ENCODE measurements around a stretch of chr7.

DNA sequence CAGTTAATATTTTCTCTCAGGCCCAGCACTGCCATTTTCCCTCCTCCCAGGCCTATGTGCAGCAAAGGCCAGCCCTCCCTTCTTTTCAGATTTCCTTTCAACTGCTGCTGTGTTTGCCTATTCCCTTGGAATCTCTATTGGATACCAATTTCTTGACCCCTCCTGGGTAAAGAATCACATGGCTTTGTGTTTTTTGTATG lies 20.1 kb downstream of the MACC1 start:
- PRO-cap, 2 experiments = no peak in any of the 2 experiments

GRCh38 chr7:20329240-20329609 lies 1.5 kb upstream of the ITGB8 start:
- PRO-cap, 2 experiments = no peak in any of the 2 experiments

GRCh38 chr7:20340008-20340590 lies 9.4 kb downstream of the ITGB8 start:
- PRO-cap, 2 experiments = no peak in any of the 2 experiments

DNA sequence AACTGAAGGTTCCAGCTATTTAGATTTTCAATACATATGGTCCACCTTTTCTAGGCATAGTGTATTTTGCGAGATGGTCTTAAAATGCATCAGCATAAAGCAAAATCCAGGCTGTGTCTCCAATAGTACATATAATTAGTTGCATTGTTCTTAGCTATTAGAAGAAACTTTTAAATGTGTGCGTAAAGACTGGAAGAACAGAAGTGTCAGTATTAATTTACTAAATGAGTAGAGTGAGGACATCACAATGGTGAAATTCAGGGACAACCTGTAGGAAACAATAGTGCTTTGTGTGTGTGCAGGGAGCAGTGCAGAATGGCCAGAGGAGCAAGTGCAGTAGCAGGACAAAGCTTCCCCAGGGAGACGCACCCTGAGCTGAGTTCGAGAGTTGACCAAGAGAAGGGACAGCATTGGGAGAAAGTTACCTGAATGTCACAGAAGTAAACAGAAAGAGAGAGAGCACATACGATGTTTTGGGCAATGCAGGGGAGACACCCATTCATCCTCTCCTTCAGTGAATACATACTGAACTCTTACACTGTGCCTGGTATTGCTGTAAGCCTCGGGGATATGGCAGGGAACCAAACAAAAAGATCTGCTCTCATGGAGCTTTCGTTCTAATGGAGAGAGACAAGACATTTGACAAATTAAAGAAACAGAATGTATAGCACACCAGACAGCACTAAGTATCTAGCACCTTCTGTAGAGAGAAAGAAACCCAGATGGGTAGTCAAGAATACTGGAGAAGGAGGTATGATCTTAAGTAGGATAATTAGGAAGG lies 13.8 kb downstream of the ITGB8 start:
- PRO-cap, 2 experiments = no peak in any of the 2 experiments

GRCh38 chr7:20345395-20346157 lies 14.9 kb downstream of the ITGB8 start:
- PRO-cap, 2 experiments = no peak in any of the 2 experiments

- PRO-cap, 2 experiments = peak in 1 of 2 experiments; most common plus-strand start chr7:20420429 (in 1)
These were observed 89.5 kb downstream of the ITGB8 start for GRCh38 chr7:20420143-20420707.

- PRO-cap, 2 experiments = no peak in any of the 2 experiments
These were observed 48.4 kb upstream of the SP8 start for GRCh38 chr7:20835157-20835510.

DNA sequence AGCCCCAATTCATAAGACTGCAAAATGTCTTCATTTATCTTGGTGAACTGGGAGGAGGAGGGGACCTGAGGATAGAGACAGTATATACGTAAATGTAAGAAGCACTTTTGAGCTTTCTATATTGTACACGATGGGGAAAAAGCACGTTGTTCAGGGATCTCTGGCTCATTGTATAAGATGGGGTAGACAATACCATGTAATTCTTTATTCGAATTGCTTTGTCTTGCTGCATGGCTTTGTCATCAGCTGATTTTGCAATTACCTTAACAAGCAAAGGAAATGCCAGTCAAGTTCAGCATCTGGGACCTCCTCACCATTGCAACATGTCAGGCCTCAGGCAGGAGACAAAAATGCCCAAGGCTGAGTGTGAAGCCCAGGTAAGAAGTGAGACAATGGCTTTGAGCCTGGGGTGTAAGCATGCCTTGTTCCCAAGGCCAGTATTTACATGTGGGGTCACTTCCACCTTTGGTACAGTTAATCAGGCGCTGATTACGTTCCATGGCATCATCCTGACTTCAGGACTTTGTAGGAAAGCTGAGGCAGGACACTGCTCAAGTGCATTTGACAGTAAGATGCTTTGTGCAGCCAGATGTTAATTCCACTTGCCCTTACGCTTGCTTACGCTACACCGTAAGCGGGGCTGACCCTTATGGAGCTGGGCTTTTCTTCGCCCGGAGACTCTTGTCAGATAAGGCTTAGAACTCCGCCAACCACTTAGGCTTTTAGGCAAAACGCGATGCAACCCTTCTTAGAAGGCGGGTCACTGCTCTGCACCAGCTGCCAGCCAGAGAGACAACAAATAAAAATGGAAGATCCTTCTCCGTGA lies 1.5 kb upstream of the SP4 start:
- PRO-cap, 2 experiments = no peak in any of the 2 experiments

DNA sequence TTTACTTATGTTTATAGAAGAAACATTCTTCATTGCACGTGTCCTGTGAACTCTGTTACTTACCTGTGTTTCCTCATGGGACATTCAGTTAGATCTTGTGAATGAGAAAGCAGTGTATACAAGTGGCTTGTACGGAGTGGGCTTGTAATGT lies 74.3 kb downstream of the DNAH11 start:
- PRO-cap, 2 experiments = no peak in any of the 2 experiments

DNA sequence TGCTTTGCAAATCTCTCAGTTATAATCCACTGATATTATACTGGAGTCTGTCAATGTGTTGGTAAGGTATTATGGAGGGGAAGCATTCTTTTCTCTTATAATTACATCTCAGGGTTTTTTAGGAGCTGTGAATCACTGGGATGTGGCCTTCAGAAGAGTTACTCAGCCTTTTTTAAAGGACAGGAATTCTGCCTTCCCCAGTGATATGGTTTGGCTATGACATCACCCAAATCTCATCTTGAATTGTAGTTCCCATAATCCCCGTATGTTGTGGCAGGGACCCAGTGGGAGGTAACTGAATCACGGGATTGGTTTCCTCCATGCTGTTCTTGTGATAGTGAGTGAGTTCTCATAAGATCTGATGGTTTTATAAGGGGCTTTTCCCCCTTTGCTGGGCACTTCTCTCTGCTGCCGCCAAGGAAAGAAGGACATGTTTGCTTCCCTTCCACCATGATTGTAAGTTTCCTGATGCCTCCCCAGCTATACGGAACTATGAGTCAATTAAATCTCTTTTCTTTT lies 94.8 kb downstream of the CDCA7L start:
- PRO-cap, 2 experiments = no peak in any of the 2 experiments

- PRO-cap, 2 experiments = no peak in any of the 2 experiments
These were observed 3.5 kb upstream of the CDCA7L start for GRCh38 chr7:21949111-21949593.

DNA sequence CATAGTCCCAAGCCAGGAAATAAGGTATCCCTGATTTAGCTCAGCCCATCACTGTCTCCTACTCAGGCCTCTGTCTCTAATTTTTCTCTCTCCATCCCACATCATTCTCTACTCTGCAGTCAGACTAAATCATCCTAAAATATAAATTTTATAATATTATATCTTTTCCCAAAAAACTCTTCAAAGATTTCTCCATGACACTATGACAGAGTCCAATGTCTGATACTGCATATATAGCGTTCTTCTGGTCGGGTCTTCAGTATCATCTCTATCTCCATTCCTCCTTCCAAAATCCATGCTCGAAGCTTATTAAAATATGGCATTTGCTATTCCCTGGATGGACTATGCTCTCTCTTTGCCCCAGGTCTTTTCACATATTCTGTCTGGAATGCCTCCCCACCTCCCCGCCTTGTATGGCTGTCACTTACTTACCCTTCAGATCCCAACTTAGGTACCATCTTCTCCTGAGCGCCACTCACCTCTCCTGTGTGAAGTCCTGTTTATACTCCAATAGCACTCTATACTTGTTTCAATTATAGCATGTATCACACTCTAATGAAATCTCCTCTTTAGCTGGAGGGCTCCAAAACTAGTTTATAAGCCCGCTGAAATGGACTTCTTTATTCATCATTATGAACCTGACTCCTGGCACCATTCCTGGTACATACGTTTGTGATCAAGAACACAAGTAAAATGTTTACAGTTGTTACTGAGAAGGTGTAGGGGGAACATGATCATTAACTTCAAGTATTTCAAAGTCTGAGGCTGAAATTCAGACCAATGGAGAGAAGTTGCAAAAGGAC lies 82.1 kb downstream of the RAPGEF5 start:
- PRO-cap, 2 experiments = no peak in any of the 2 experiments

- PRO-cap, 2 experiments = no peak in any of the 2 experiments
These were observed 55.0 kb downstream of the RAPGEF5 start for GRCh38 chr7:22301944-22302269.

- PRO-cap, 2 experiments = peak in 1 of 2 experiments; most common minus-strand start chr7:22357821 (in 1)
These were observed 775 bp upstream of the RAPGEF5 start for GRCh38 chr7:22357703-22358155.

- PRO-cap, 2 experiments = no peak in any of the 2 experiments
These were observed 15.8 kb upstream of the RAPGEF5 start for GRCh38 chr7:22372680-22373267.

DNA sequence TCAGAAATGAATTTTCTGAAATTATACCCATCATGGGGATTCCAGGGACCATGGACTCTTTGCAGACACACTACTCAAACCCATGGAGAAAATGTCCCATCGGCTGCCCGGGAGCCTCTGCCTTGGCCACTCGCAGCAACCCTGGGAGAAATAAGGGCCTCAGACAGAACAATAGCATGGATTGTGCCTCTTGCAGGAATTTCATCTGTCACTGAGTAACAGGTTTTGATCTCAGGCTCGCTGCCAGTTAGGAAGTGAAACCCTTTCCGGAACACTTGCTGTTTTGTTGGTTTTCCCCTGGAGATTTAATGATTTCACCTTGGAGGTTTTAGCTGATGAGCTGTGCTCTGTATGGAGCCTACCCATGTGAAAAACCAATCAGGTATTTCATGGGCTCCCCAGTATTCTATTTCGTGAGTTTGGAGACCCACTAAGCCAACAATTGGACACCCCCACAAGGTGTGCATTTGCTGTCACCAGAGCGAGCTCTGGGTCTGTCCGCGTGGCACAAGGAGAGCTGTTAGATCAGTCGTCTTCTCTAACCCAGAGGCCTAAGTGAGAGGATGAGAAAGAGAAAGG lies 55.4 kb downstream of the STEAP1B start:
- PRO-cap, 2 experiments = peak in 1 of 2 experiments; most common minus-strand start position 154 of the sequence (in 1)

DNA sequence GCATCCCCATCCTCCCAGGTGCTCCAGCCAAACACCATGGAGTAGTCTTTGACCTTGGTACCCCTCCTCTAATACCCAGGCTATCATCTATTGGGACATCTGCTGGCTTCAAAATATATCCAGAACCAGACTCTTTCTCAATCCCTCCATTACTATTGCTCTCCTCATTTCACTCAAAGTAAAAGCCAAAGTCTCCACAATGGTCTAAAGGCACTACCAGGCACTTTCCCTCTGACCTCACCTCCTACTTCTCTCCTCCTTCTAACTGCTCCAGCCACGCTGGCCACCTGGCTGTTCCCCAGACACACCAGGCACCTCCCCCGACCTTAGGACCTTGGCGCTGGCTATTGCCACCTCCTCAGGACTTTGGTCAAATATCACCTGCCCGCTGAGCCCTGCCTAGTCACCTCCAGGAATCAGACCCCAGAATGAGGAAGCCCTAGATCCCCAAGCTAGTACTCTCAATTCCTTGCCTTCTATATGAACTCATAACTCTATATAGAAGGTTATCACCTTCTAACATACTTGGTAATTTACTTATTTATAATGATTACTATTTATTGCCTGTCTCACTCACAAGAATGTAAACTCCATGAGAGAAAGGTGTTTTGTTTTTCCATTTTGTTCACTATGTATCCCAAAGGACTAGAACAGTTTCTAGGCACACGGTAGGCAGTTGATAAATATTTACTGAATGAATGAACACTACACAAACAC lies 66.2 kb upstream of the STEAP1B start:
- PRO-cap, 2 experiments = no peak in any of the 2 experiments

DNA sequence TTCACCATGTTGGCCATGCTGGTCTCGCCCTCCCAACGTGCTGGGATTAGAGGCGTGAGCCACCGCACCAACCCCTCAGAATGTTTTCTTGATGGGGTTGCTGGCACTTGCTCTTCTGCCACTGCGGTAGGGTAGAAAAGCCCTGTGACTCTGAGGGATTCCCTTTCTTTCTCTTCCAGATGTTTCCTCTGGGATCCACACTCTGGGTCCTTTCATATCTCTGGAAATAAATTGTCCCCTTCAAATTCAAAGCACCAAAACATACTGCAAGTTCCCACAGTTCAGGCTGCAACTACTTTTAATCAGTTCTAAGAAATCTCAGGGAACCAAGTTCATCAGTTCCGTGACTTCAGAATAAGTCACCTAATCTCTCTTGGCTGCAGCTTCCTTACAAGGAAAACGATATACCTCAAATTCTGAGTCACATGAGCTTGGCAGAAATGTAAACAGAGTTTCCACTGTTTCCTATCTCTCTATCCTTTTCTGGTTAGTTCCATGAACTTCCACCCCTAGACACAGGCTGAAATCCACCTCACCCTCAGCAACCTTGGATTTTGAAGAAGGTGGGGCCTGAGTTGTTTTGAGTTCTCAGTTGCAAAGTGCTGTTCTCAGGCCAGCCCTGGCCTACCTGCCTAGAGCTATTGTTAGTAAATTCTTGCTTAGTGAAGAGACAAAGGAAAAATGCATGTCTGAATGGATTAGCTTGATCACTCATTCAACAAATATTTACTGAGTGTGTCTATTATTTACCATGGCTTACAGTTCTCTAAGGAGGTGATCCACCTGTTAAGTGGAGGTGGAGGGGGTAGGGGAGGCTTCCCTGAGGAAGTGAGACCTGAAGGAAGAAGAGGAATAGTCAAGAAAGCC lies 59.3 kb upstream of the IL6 start:
- PRO-cap, 2 experiments = no peak in any of the 2 experiments

GRCh38 chr7:22720969-22721654 lies 5.9 kb upstream of the IL6 start:
- PRO-cap, 2 experiments = no peak in any of the 2 experiments

GRCh38 chr7:22853920-22854616 lies 31.4 kb upstream of the TOMM7 start:
- PRO-cap, 2 experiments = peak in 2 of 2 experiments; most common plus-strand start chr7:22854132 (in 2); most common minus-strand start chr7:22854305 (in 1)

All from heart right ventricle (tissue), 2 donors.